ENCODE measurements around a stretch of chr22.

- RRBS: no CpG with 5 or more reads among the region's 15 CpGs
These were observed 165.1 kb downstream of the TAFA5 start for GRCh38 chr22:48654395-48654990.

GRCh38 chr22:48868016-48868386 lies 378.6 kb downstream of the TAFA5 start:
- RRBS: no CpG with 5 or more reads among the region's 10 CpGs

GRCh38 chr22:49372691-49373212 lies 454.9 kb downstream of the BRD1 start:
- RRBS: no CpG with 5 or more reads among the region's 11 CpGs

- RRBS: 83% methylated on average over 1 of the region's 28 CpGs
These were observed 170.1 kb downstream of the BRD1 start for GRCh38 chr22:49657253-49658229.

GRCh38 chr22:49658349-49658805 lies 169.3 kb downstream of the BRD1 start:
- RRBS: no CpG with 5 or more reads among the region's 12 CpGs

DNA sequence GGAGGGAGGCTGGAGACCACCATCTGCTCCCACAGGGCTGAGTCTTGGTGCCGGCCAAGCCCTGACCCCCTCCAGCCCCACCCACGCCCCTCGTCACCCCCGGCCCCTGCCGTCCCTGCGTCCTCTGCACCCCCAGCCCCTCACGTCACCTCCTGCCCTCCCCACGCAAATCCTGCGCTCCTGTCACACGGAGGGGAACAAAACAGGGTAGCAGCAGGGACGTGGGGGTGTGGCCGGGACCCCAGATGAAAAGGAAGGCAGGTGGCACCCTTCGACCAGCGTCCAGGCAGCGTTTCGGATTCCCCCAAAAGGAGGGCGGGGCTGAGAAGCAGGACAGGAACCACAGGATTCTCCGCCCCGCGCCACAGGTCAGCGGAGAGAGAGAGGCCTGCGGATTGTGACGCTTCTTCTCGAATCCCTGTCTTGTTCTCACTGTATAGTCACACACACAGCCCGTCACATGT lies 156.7 kb downstream of the BRD1 start:
- RRBS: 3% methylated on average over 4 of the region's 25 CpGs

DNA sequence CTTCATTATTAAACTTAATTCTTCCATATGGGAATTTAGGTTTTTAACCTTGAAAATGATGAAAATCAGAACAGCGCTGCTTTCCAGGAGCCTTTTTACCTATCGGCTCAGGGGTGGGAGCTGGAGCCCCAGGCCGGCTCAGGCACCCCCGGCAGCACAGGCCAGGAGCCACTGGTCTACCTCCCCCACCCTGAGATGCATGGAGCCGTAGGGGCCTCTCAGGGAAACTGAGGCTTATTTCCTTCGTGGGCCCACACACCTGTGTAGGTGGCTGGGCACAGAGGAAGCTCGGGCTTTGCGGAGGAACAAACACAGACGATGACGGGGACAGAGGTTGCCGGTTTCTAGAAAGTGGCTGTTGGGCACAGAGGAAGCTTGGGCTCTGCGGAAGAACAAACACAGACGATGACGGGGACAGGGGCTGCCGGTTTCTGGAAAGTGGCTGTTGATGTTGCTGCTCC lies 149.5 kb downstream of the BRD1 start:
- RRBS: 48% methylated on average over 1 of the region's 15 CpGs

- RRBS: no CpG with 5 or more reads among the region's 26 CpGs
These were observed 51.6 kb downstream of the BRD1 start for GRCh38 chr22:49775964-49776487.

DNA sequence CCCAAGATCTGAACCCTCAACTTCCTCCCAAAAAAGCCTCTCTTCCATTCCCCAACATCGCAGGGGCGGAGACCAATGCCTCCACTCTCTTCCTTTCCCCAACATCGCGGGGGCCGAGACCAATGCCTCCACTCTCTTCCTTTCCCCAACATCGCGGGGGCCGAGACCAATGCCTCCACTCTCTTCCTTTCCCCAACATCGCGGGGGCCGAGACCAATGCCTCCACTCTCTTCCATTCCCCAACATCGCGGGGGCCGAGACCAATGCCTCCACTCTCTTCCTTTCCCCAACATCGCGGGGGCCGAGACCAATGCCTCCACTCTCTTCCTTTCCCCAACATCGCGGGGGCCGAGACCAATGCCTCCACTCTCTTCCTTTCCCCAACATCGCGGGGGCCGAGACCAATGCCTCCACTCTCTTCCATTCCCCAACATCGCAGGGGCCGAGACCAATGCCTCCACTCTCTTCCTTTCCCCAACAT lies 25.6 kb downstream of the BRD1 start:
- RRBS: no CpG with 5 or more reads among the region's 25 CpGs

GRCh38 chr22:49815572-49816101 lies 12.0 kb downstream of the BRD1 start:
- RRBS: 39% methylated on average over 4 of the region's 15 CpGs

DNA sequence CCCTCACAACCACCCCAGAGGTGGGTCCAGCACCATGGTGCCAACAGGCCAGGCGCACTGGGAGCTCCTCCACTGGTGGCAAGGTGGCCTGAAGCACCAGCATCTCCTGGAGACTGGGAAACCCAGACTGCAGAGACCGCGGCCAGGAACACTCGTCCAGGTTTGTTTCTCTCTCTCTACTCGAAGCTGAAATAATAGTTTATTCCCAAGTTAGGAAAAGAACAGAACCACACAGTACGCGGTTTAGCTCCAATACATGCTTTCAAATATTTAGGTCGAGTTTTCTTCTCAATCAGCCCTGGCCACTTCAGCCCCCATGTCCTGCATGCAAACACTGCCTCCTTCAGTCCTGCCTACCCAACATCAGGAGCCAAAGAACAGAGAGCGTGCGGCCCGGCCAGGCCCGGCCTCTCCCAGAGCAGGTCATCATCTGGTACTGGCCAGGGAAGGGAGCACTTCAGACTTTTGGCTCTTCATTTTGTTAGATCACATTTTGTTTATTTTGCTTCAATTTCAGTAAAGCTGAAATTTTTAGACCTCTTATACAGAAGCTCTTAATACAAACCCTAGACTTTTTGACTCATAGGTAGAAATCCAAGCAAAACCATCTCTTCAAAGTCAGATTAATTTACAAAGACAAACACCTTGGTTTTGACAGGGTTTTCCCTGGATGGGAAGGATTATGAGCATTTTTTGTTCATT lies 6.7 kb downstream of the BRD1 start:
- RRBS: no CpG with 5 or more reads among the region's 12 CpGs

- RRBS: no CpG with 5 or more reads among the region's 8 CpGs
These were observed 14.3 kb downstream of the ZBED4 start for GRCh38 chr22:49867740-49868528.

- RRBS: no CpG with 5 or more reads among the region's 7 CpGs
These were observed 16.8 kb downstream of the ZBED4 start for GRCh38 chr22:49870330-49870886.

DNA sequence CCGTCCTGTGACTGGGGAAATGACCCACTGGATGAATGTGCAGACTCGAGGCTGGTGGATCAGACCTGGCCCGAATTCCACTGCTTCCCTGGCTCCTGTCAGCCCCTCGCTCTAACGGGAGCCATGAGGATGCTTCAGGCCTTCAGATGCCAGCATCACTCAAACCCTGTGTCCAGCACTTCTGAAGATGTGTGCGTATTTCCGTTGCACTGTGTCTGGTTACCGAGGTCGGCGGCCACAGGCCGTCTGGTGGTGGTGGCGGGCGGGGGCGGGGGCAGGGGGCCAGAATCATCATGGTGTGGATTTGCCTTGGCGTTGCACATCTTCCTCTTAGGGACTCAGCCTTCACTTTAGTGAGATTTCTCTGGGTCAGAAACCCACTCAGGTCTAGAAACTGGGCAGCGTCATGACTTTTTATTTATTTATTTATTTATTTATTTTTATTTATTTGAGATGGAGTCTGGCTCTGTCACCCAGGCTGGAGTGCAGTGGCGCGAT lies 13.5 kb downstream of the CRELD2 start:
- RRBS: no CpG with 5 or more reads among the region's 18 CpGs

DNA sequence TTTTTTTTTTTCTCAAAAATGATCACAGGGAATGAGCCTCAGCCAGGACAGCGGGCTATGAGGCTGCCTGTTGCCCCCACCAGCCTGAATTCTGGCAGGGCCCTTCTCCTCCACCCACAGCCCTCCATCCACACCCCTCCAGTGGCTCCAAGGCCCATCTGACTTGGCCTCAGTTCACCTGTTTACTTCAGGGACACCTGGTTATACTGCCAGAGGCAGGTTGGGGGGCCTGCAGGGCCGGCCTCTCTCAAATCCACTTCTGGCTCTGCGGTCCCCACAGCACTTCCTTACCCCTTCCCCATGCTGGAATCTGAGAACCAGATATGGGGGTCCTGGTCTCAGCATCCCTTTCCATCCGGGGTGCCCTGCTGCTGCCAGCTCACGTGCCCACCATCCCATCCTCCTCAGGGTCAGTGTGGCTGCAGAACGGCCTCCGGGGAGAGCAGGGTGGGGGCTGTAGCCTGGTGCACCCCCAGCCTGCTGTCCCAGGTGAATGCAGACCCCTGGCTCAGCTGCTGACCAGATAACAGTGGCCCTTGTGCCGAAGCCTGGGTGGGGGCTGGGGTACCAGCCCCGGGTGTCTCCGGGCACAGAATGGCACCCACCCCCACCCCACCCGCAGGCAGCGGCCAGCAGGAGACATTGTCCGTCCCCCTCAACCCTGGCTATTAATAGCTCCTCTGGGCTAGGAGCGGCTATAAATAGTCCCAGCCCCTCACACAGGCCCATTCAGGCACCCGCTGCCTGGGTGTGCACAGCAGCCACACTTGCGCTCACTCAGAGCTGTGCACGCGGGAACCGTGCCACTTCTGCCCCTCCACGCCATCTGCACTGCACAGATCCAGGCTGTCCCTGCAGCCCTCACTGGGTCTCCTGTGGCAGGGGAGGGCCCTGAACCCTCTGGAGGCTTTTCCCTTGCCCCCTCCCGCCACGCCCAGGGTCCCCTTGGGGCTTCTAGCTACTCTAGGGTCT lies 18.5 kb downstream of the CRELD2 start:
- RRBS: 65% methylated on average over 4 of the region's 22 CpGs

- RRBS: 20% methylated on average over 31 of the region's 81 CpGs
These were observed 1.0 kb upstream of the TRABD start for GRCh38 chr22:50184442-50185342.

DNA sequence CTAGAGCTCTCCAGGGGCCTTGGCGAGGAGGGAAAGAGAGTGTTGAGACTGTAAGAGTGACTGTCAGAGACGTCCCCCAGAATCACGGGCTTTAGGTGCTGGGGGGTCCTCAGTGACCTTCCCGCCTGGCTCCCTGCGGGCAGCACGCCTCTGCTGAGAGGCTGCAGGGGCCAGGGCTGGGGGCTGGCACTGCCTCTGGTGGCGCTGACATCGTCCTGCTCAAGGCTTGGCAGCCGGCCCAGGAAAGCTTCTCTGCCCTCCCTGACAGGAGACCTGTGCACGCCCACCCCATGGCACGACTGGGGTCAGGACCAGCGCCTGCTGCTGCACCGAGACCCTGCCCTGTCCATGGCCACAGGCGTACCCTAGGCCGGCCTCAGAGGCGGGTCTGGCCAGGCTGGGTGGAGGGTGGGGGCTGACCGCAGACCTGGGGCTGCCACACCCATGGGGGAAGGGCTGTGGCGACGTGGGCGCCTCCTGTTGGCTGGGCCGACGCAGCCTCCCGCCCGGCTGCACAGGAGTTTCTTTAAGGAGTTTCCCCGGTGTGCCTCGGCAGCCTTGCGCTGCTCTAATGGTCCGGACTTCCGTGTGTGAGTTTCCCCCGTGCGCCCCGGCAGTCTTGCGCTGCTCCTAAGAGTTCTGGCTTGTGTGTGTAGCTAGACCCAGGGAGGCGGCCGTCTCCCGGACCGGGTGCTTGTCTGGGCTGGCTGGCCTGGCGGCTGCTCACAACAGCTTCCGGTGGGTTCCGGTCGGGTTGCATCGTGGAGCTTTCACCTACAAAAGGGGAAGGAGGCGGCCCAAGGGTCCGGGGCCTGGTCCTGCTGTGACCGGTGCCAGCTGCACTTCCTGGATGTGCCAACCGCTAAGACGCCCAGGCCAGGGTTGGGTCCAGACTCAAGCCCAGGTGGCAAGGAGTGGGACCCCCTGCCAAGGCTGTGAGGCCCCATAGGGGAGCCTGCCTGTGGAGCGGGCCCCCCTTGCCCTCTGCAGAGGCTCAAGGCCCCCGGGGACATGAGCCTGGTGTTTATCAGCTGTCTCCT lies 4.7 kb downstream of the TRABD start:
- RRBS: 4% methylated on average over 13 of the region's 49 CpGs

- RRBS: 3% methylated on average over 7 of the region's 50 CpGs
These were observed 896 bp downstream of the SELENOO start for GRCh38 chr22:50201583-50202231.

GRCh38 chr22:50243844-50244848 lies 677 bp downstream of the TUBGCP6 start:
- RRBS: 2% methylated on average over 5 of the region's 52 CpGs

GRCh38 chr22:50282183-50282809 lies 12.1 kb upstream of the MAPK11 start:
- RRBS: no CpG with 5 or more reads among the region's 39 CpGs

Data from renal cortical epithelial cell (primary cell).